Mesenteric fat pad (tissue), 1 donor: ENCODE measurements around a stretch of chr4.

DNA sequence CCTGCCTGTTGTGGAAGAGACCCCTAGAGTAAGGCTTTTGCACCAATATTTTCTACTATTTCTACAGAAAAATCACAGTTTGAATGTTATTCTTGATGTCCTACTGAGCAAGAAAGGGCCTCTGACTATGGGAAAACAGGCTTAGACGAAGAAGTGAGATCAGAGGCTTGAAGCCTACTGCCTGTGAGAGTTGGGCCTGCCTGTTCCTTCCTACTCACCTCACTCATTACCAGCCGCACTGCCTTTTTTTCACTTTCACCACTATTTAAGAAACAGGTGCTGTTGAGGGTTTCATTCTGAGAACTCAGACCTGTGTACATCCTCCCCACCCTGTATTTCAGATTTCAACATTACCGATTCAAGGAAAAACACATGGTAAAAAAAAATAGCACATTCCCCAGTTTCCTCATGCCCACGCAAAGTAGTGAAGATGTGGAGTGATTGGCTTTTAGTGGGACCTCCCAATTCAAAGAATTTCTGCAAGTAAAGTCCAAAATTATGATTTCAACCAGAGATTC lies 98.3 kb downstream of the CHRNA9 start:
- PRO-cap: no peak

GRCh38 chr4:40535990-40536611 lies 93.6 kb downstream of the RBM47 start:
- PRO-cap: no peak

- PRO-cap: no peak
Measured at GRCh38 chr4:40546938-40547589, 82.6 kb downstream of the RBM47 start.

DNA sequence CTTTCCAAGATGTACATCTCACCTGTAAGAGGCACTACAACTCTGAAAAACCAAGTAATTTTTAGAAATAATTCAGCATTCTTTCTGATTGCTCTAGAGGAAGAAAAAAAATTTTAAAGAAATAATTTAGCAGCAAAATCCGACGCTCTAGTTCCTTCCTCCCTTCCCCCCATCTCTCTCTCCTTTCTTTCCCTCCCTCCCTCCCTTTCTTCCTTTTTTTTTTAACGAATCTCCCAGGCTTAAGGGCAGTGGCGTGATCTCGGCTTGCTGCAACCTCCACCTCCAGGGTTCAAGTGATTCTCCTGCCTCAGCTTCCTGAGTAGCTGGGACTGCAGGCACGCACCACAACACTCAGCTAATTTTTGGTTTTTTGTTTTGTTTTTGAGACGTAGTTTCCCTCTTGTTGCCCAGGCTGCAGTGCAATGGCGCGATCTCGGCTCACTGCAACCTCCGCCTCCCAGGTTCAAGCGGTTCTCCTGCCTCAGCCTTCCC lies 75.0 kb downstream of the RBM47 start:
- PRO-cap: no peak

GRCh38 chr4:40625185-40625704 lies 4.4 kb downstream of the RBM47 start:
- PRO-cap: no peak

- PRO-cap: no peak
Measured at GRCh38 chr4:40718913-40719413, 30.8 kb upstream of the NSUN7 start.

- PRO-cap: no peak
Measured at GRCh38 chr4:40878558-40879507, 129.1 kb downstream of the NSUN7 start.

DNA sequence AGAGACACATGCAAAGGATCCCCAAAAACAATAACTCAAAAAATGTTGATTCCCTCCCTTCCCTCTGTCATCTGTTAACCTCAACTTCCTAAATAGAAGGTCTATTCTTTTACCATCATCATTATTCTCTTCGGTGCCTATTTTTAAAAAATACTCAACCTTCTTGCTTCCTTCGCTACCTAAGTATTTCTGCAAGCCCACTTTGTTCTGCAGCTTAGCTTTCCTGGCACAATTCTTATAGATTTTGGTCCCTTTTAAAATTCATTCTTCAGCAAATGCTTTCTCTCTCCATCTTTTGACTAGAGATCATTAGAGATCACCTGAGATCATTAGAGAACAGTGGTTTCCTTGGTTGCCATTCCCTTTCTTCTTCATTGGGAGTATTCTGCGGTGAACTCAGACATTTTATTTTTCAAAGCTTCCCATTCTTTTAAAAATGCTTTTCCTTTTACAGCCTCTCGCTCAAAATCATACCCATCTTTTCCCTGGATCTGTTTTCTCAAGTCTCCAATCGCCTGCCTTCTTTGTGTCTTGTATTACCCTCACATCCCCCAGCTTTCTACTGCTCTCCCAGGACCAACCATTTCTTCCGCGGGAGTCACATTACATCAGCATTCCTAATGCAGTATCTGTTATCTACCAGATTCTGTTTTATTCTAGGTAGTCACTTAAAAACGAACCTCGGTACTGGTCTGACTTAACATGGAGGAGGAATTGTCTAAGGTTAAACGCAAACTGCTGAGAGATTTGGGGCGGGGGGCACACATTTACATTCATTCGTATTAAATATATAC lies 766 bp upstream of the UCHL1 start:
- PRO-cap: no peak

DNA sequence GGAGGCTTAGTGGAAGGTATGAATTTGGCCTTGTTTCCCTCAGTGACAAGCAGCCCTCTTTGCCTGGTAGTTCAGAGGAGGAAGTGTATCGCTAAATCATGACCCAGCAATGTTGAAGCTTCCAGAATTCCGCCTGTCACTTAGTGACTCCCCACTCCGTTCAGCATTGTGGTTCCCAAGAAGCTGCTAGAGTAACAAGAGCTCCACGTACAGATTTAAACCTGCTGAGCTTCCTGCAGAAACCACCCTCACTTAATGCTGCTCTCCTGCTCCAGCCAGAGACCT lies 105.1 kb downstream of the UCHL1 start:
- PRO-cap: no peak

DNA sequence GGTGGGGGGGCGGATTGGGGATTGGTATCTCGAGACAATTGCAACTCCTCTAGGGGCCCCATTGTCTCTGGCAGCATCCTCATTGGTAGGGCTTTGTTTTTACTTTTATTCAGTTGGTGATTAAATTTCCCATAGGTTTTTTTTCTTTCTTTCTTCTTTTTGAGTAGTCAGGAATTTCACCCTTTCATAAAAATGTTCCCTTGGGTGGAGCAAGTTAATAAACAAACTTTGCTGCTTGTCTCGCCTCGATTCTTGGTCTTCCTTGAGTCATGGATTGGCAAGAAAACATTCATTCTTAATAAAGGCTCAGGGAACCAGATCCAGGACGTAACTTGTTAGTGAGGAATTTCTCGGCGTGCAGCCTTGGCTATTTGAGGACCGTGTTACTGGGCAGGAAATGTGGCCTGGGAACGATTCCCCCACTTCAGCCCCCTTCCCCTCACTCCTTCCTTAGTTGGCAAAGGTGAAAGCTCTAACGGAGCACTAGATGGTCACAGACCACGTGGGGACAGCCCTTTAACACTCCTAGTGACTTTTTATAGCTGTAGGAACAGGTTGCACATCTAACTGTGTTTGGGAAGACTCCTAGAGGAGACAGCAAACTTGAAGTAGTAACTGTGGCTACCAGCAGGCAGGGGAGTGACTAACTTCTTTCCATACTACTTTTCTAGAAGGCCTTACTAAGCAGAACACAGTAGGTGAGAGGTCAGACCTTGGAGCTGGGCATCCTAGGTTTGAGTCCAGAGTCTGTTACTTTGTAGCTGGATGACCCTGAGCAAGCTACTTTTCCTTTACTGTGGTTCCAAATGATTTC lies 106.8 kb downstream of the UCHL1 start:
- PRO-cap: no peak

- PRO-cap: no peak
Measured at GRCh38 chr4:41369570-41370315, 113.0 kb downstream of the UCHL1 start.

- PRO-cap: no peak
Measured at GRCh38 chr4:41375342-41376077, 118.8 kb downstream of the UCHL1 start.

- PRO-cap: no peak
Measured at GRCh38 chr4:41570361-41571563, 32.8 kb downstream of the LIMCH1 start.

DNA sequence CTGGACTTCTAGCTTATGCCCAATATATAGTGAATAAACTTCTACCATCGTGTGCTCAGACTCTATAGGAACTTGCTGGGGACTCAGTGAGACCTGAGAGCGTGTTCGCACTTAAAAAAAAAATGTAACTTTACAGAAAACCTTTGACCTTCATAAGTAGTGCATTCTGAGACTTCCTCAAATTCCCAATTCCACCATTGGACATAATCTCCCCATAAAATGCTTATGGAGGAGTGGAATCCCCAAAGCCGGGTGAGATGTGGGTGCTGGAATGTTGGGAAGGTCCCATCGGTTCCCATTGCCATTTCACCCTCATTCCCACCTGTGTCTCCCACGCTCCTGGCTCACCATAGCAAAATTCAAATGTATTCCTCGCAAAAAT lies 63.9 kb downstream of the PHOX2B start:
- PRO-cap: no peak

DNA sequence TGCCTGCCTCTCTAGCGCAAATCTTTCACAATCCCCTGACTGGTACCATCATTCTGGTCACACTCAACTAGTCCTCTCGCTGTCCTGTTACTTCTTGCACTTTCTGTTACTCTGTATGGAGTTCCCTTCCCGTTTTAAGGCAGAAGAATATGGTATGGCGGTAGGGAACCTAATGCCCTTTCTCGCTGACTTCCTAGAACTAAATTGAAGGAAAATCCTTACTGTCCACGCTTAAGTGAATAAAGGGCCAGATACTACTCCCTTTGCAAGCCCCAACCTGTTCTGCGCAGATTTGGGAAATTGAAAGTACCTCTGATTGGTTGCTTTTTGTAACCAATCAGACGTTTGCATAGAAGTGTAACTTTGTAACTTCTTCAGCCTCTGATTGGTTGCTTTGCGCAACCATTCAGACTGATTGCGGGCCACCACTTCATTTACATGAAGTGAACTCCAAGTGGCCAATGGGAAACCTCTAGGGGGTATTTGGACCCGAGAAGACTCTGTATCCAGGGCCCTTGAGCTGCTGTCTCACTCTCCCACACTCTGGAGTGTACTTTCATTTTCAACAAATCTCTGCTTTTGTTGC lies 1.2 kb upstream of the TMEM33 start:
- PRO-cap: no peak

DNA sequence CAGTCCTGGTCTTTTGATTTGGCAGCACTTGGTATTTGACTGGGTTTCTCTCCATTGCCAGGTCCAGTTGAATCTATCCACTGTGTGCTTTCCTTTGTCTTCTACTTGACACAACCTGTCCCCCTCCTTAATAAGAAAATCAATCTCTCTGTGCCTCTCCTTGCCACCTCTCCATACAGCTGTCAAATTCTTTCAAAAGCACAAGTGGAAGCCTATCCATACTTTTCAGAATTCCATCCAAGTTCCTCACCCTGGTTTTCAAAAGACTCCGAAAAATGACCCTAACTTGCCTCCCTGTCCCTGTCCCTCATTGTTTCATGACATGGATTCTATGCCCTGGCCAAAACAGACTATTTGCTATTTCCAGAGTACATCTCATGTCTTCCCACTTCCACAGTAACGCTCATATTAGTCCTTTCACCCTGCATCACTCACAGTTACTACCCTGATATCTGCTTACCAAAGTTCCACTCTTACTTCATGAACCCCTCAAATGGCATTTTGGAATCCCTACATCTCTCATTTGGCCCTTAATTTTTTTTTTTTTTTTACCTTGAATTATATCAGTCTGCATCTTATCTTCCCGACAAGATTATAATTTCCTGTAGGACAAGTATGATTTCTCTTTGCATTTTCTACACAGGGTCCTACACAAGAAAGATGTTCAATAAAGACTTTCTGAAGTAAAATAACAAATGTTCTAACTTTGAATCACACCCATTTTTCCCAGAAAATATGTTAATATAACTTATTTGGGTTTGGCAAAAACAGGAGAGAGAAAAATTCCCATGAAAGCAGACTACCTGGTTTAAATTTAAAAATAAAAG lies 47.1 kb downstream of the ATP8A1 start:
- PRO-cap: no peak

- PRO-cap: no peak
Measured at GRCh38 chr4:42636174-42636612, 20.7 kb downstream of the ATP8A1 start.

DNA sequence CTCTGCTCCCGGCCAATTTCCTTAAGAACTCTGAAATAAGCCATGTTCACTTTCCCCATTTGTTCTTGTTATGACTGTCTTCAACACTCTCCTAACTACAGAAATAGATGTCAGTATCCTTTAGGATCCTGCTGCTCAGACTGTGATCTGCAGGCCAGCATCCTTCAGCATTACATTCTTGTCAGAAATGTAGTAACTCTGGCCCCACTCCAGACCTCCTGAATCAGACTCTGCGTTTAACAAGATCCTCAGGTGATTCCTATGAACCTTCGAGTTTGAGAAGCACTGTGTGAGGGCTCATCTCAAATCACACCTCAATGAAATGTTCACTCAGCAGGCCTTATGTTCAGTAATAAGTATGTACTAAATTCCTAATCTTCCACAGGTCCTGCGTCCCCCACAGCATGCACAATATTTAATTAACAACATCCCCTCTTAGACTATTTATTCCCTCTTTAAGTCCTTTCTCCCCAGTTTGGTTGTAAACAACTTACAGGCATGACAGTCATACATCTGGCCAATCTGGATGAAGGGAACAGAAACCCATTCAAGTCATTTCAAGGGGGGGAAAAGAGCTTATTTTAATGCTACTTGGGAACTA lies 3.0 kb downstream of the ATP8A1 start:
- PRO-cap: no peak

DNA sequence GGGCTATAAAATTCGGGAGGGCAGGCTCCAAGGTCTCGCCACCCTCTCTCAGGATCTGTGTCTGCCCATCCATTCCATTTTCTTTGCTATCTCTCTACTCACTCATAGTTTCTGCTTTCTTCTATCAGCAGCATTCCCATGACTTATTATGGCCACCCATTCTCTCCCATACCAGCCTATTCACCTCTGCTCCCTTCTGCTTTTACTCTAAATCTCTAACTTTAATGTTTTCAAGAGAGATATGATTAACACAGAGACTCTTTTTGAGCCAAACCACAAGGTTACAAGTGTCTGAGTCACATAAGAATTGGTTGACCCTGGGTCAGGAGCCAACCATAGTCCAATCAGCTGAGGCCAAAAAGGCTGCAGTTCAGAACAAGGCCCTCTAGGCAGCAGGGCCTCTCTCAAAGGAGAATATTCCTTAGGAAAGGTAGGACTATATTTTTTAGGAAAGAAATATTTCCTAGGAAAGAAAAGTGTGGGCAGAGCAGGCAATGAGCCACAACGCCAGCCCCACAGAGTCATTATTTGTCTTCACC lies 2.4 kb downstream of the ATP8A1 start:
- PRO-cap: no peak

GRCh38 chr4:43089749-43090124 lies 197.2 kb downstream of the GRXCR1 start:
- PRO-cap: no peak